ENCODE results near the genes USP17L19, USP17L26 and USP17L30.

- RAMPAGE, long total RNA = no peak
- RRBS = no CpG with 5 or more reads among the region's 10 CpGs
These were observed 2.0 kb downstream of the ABLIM2 start for GRCh38 chr4:8156556-8157147.

DNA sequence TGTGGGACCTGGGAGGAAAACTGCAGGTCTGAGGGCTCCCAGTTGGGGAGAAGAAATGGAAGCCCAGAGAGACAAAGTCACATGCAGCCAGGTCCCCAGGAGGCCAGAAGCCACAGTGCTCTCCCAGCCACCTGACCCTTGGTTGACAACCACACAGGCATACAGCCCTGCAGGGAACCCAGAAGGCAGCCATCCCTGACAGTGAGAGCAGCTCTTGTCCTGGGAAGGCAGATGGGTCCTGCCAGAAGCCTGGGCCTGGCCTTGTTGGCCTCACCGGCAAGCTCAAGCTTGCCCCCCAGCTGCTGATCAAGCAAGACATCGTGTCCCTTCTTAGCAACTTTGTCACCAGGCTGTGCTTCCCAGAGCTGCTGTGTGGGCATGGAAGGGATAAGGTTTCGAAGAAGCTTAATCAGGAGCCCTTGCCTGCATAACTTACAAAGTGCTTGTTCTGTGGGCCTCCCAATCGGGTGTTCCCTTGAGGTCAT lies 6.7 kb upstream of the ABLIM2 start:
- RAMPAGE, long total RNA = no peak
- RRBS = no CpG with 5 or more reads among the region's 4 CpGs

GRCh38 chr4:8208709-8209540 lies 9.8 kb downstream of the SH3TC1 start:
- RAMPAGE, long total RNA = no peak
- RRBS = 100% methylated on average over 1 of the region's 25 CpGs

GRCh38 chr4:8226957-8227679 lies 28.0 kb downstream of the SH3TC1 start:
- RAMPAGE, long total RNA = no peak
- RRBS = 91% methylated on average over 6 of the region's 33 CpGs

DNA sequence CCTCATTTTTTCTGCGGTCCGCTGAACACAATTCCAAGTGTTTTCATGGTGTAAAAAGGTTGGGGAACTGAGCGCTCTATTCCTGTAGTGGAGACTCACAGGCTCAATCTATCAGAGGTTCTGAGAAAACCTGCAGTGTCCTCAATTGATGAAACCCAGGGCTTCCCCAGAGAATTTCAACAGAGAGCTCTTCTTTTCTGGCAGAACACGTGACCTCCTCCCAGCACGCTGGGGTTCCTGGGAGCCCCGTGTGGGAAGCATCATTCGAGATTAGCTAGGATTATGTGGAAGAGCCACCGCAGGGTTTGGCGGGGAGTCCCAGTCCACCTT lies 1.6 kb downstream of the HTRA3 start:
- RAMPAGE, long total RNA = no peak
- RRBS = no CpG with 5 or more reads among the region's 9 CpGs

GRCh38 chr4:8278424-8278799 lies 8.9 kb downstream of the HTRA3 start:
- RAMPAGE, long total RNA = no peak
- RRBS = no CpG with 5 or more reads among the region's 10 CpGs

DNA sequence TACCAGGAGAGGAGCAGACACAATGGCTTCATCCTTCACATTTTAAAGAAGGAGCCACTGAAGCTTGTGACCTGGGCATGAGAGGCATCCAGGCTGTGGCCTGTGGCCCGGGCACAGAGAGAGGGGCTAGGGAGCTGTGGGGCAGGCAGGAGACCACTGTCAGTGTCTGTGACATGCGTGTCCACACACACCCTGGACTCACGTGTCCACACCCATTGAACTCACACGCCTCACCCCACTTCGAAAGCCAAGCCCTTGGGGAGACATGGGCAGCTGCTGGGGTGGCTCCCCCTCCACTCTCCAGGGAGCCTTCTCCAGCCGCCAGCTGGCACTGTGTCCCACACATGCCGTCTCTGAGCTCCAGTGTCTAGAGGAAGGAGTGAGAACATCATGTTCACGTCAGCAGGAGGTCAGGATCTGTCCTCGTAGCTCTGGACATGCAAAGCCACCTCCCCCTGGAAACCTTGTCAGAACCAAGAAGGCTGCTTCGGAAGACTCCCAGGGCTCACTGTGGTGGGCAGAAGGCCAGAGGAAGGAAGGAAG lies 61.3 kb downstream of the HTRA3 start:
- RAMPAGE, long total RNA = no peak
- RRBS = no CpG with 5 or more reads among the region's 10 CpGs

DNA sequence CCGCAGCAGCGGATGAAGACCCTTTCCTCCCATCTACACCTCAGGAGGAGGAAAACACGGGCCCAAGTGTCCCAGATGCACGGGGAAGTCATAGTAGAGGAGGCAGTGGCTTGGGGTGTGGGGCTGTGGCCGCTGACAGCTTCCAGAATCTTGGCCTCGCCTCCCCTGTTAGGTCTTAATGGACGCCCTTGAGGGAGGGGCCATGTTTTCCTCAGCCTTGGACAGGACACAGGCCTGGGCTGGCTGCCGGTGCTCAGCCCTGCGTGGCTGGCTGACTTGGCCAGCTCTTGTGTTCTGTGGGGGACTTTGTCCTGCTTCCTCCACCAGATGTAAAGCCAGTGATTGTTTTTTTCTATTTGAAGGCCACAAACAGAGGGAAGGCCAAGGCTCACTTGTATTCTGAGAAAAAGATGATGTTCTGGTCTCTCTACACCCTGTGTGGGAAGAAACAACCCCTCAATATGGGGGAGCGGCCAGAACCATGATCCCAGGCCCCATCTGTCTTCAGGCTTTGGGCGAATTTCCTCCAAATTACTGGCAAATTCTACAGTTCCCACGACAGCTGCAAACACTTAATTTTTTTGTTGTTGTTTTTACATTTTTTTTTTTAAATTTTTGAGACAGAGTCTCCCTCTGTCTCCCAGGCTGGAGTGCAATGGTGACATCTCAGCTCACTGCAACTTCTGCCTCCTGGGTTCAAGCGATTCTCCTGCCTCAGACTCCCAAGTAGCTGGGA lies 71.3 kb downstream of the HTRA3 start:
- RAMPAGE, long total RNA = no peak
- RRBS = no CpG with 5 or more reads among the region's 13 CpGs

GRCh38 chr4:8451479-8452067 lies 11.0 kb downstream of the TRMT44 start:
- RAMPAGE, long total RNA = no peak
- RRBS = no CpG with 5 or more reads among the region's 9 CpGs

- RAMPAGE, long total RNA = no peak
- RRBS = no CpG with 5 or more reads among the region's 9 CpGs
These were observed 18.6 kb downstream of the CPZ start for GRCh38 chr4:8610954-8611773.

- RAMPAGE, long total RNA = no peak
- RRBS = no CpG with 5 or more reads among the region's 16 CpGs
These were observed at the start of gene USP17L19 for GRCh38 chr4:9253145-9253600. Gene USP17L19, plus strand, starts transcription at chr4:9253378.

GRCh38 chr4:9334379-9334940 lies at the start of gene USP17L26:
Gene USP17L26, plus strand, starts transcription at chr4:9334658.
- RAMPAGE, long total RNA = no peak
- RRBS = no CpG with 5 or more reads among the region's 21 CpGs

GRCh38 chr4:9362701-9363383 lies at the start of gene USP17L30:
Gene USP17L30, plus strand, starts transcription at chr4:9363129.
- RAMPAGE, long total RNA = no peak
- RRBS = no CpG with 5 or more reads among the region's 22 CpGs

DNA sequence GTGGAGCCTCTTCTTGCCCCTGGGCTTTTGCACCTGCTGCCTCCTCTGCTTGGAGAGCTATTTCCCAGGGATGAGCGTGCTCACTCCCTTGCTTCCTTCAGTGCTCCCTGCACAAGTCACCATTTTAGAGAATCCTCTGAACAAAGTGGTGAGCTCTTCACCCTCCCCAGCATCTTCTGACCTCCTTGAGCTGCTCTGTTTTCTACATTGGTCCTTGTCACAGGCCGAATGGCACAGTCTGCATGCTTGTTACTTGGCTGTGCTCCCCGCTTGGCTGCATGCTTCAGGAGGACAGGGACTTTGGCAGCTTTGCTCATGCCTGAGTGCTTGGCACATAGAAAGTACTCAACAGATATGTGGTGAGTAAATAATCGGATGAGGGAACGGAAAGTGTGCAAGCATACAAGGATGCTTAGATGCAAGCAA lies 31.5 kb downstream of the SLC2A9 start:
- RAMPAGE, long total RNA = no peak
- RRBS = no CpG with 5 or more reads among the region's 5 CpGs

GRCh38 chr4:10019493-10020097 lies 1.7 kb downstream of the SLC2A9 start:
- RAMPAGE, long total RNA = no peak
- RRBS = no CpG with 5 or more reads among the region's 10 CpGs

DNA sequence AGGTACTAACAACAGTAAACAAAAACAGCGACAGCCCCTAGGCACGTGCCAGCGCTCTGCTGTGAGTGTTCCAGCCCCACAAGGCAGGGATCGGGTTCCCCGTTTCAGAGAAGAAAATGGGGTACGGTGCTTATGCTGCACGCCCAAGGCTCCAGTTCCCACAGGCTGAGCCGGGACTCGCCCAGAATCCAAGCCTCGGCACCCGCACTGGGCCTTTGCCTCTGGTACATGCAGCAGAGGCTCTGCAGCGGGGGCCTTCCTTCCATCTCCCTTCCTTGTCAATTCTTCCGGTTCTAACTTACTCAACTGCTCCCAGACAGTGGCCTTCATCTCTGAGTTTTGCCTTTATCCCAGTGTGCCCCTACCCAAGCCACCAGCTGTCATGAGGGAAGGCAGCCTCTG lies 37.3 kb downstream of the WDR1 start:
- RAMPAGE, long total RNA = no peak
- RRBS = no CpG with 5 or more reads among the region's 13 CpGs

DNA sequence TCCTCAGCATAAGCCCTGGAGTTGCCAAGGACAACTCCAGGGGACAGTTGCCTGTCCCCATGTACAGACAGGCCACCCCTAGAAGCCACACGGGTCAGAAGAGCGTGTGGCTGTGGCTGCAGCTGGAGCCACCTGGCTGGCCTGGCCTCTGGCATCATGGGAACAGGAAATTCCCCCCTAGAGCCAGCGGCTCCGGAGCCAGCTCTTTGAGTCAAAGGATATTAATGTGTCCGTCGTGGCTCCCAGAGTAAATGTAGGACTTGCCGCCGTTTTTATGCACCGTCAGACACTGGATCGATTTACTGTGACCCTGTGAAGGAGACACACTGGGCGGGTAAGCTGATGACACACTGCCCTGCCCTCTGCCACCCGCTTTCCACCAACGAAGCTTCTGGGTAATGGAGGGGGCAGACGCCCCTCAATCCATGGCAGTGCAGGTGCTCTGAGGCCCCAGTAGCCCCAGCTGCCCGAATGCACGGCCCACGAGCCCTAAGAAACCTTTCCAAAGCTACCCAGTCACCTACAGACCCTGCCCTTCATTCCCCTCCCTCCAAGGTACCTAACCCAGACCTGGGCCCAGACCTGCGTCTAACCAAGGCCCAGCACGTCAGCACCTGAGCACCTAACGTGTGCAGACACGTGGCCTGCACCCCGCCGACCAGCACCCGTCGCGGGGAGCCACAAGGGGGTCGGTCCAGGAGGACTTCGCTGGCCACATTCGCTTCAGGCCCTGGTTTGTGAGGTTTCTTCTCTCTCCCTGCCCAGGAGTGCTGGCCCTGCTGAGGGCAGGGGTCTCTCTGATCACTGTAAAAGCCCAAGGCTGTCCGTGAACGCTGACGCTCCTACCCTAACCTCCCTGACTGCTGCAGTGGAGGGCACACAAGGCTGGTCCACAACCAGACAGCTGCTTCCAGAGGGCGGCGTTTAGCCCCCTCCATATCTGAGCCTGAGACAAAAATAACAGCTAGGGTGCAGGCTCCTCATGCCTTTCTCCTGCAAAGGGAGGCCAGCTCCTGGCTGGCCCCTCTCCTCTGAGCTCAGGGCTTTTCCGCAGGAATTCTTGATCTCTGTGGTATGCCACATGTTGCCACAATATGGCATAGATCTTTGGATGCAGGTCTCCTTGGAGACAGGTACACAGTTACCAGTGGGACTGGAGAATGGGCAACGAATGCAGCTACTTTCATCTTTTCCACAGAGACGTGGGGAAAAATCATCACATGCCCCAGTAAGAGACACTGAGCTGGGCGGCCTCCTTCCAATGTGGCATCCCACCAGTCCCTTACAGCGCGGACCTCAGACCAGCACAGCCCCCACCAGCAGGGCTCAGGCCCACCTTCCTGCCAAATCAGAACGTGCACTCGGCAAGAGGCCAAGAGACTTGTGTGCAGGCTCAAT lies 31.9 kb downstream of the WDR1 start:
- RAMPAGE, long total RNA = no peak
- RRBS = no CpG with 5 or more reads among the region's 42 CpGs

GRCh38 chr4:10098691-10099212 lies 17.8 kb downstream of the WDR1 start:
- RAMPAGE, long total RNA = no peak
- RRBS = no CpG with 5 or more reads among the region's 14 CpGs

GRCh38 chr4:10105711-10106144 lies 10.9 kb downstream of the WDR1 start:
- RAMPAGE, long total RNA = no peak
- RRBS = no CpG with 5 or more reads among the region's 5 CpGs

DNA sequence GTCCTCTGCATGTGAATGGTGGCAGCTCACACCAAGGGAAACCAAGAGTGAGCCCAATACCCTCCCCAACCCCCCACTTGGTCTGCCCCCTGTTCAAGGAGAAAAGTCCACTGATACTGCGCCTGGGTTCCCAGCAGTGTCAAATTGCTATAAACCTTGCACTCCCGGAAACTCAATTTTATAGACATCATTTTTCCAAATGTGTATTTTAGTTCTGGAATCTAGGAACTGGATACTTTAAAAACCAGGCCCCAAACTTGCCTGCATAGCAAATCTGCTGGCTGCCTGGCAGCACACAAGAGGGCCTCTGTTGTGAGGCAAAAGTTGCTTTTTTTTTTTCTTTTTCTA lies 4.9 kb downstream of the WDR1 start:
- RAMPAGE, long total RNA = no peak
- RRBS = no CpG with 5 or more reads among the region's 2 CpGs

Measured in epithelial cell of proximal tubule (primary cell).